Transverse colon (tissue), 4 donors: ENCODE measurements around the genes AGAP4, NPY4R, PTPN20, NPY4R2 and WASHC2A.

DNA sequence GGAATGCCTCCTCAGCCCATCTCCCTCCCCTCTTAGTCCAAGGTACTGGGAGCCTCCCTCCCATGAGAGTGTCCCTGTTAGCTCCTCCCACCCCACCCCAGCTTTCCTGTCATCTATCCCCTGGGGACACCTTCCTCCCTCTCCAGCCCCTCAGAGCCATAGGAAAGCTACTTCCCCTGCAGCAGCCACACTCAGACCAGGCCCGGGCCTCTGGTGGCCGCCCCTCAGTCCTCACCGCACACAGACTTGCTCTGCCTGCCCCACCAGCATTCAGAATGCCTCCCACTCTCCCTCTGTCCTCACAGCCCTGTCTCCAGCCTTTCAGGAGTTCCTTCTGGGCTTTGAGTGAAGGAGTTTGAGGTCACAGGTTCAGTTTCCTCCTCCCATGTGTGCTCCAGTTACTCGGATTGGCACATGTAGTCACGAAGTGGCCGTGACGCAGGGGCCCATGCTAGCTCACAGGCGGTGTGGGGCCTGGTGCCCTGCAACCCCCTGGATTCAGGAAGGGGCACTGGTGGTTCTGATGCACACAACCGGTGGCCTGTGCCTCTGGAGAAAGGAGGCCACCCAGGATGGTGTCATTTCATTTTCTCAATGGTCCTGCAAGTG lies 5.2 kb downstream of the ALOX5 start:
- PRO-cap = no peak
- RAMPAGE, long total RNA, 4 experiments = no peak in any of the 4 experiments

DNA sequence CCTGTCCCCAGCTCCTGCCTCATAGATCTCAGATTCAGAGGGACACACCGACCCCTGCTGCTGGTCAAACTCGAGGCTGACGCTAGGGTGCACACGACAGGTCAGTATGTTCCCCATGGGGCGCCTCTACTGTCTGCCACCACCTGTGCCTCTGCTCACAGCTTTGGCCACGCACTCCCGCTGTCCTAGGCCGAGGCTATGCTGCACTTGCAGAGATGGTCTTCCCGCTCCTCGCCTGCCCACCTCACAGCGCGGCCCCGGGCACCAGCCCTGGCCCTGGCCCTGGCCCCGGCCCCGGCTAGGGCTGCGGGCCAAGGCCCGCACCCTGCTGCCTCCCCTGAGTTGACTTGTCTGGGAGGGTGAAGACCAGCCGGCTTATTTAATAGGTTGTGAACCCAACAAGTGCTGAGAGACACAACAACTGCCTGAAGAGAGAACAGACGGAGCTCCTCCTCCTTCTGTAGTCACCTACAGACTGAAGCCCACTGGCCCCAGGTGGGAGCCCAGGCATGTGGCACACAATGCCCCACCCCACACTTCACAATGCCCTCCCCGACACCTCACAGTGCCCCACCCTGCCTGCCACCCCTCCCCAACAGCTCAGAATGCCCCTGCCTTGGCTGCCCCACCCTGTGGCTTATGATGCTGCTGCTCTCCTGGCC lies at the start of gene AGAP4:
Gene AGAP4 (minus strand): TSS at position 270 of the 662 bp plus-strand sequence.
- PRO-cap = no peak
- RAMPAGE, long total RNA, 4 experiments = no peak in any of the 4 experiments

GRCh38 chr10:46014653-46015639 lies 15.5 kb downstream of the NCOA4 start:
- PRO-cap = no peak
- RAMPAGE, long total RNA, 4 experiments = no peak in any of the 4 experiments

- PRO-cap = no peak
- RAMPAGE, long total RNA, 4 experiments = no peak in any of the 4 experiments
Observed at GRCh38 chr10:46096849-46097415, 50.9 kb upstream of the MSMB start.

GRCh38 chr10:46465852-46466086 lies at the start of gene NPY4R:
Gene NPY4R (minus strand): TSS chr10:46465958.
- PRO-cap = no peak
- RAMPAGE, long total RNA, 4 experiments = no peak in any of the 4 experiments

DNA sequence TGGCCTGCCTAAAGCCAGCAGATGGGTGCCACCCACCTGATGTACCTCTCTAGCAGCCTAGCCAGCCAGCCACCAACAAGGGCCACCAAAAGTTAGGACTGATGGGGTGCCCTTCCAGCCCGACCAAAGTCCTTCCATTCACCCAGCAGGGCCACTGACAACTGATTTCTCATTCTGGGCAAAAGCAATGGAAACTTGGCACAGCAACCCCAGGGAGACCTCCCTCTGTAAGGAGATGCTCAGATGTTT lies 13.7 kb downstream of the GPRIN2 start:
- PRO-cap = unidirectional peak, minus-strand start at position 127 of the sequence
- RAMPAGE, long total RNA, 4 experiments = no peak in any of the 4 experiments

- PRO-cap = no peak
- RAMPAGE, long total RNA, 4 experiments = no peak in any of the 4 experiments
Observed at GRCh38 chr10:46597523-46598217, 18.7 kb downstream of the SYT15 start.

DNA sequence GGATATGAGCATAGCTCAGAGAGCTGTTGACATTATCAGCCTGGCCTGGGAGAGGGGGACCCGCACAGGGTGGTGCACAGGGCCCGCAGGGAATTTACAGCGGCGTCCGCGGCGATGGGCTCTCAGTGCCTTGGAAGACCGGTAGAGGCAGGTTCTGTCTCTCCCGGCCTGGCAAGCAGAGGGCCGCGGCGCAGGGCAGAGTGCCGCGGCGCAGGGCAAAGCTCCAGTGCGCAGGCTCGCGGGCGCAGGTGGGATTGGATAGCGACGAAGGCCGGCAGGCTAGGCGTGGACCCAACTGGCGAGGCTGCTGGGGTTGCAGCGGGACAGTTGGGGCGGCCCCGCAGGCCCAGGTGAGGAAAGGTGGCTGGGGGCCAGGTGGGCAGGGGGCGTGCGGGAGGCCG lies at the start of gene PTPN20:
Gene PTPN20 (plus strand): TSS at position 277 of the 401 bp plus-strand sequence.
- PRO-cap = no peak
- RAMPAGE, long total RNA, 4 experiments = start-site peak on the plus strand in 3 of 4 experiments, centred at positions 283 to 304 of the sequence, 13 to 47 reads per replicate

DNA sequence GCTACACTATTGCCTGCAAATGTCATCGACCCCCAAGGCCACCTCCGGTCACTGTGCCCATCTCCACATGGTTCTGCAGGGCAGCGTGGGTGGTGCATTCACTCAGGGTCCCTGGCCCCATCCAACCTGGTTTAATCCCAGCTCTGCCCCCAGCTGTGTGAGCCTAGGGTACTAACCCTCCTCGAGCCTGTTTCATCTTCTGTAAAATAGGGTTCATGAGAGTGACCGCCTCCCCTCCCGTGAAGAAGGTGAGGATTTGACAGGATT lies 114.8 kb downstream of the PTPN20 start:
- PRO-cap = unidirectional peak, minus-strand start at position 53 of the sequence
- RAMPAGE, long total RNA, 4 experiments = no peak in any of the 4 experiments

- PRO-cap = no peak
- RAMPAGE, long total RNA, 4 experiments = no peak in any of the 4 experiments
Observed at GRCh38 chr10:47321988-47322244, 338 bp upstream of the GDF2 start.

DNA sequence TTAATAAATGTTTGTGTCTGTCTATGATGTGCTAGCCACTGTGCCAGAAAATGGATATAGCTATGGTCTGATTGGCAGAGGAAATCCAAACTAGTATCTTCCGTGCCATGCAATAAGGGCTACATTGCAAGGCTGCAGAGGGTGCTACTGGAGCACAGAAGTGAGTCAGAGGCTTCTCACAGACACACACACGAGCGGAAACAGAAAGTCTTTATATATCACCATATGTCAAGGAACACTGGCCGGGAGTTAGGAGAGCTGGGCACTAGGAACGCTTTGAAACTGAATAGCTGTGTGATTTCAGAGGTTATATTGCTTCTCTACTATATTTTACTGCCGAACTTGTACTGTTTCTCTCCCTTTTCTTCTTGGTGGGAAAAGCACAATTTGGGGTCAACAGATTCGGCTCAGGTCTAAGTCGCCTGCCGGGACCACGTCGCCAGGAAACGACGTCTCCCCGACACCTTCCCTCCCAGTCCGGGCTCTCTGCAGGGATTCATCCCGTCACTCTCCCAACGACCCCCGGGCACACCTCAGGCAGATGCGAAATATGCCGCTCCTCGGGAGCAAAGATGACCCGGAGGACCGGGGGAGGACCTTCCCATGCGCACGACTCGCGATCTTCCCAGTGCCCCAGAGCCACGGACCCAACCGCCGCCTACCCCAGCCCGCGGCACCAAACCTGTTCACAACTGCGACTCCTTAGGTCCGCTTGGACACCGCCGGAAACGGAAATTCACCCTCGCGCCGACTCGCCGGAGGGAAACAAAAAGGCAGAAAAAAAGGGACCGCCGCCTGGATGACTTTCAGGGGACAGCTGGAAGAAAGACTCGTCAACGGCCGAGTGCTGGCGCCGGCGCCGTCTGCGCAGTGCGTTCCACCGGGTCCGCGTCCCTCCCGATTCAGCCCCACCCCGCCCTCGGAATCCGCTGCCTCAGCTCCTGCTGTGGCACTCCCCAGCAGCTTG lies 29.6 kb upstream of the AGAP9 start:
- PRO-cap = bidirectional peak, plus-strand start at position 843 of the sequence, minus-strand start at position 694 of the sequence
- RAMPAGE, long total RNA, 4 experiments = start-site peak on the minus strand in 3 of 4 experiments, centred at positions 704 to 862 of the sequence, 6 to 249 reads per replicate

- PRO-cap = no peak
- RAMPAGE, long total RNA, 4 experiments = no peak in any of the 4 experiments
Observed at GRCh38 chr10:47763610-47763803, 115 bp upstream of the SYT15B start.

GRCh38 chr10:47918594-47918819 lies at the start of gene NPY4R2:
Gene NPY4R2 (plus strand): TSS chr10:47918662.
- PRO-cap = no peak
- RAMPAGE, long total RNA, 4 experiments = no peak in any of the 4 experiments

DNA sequence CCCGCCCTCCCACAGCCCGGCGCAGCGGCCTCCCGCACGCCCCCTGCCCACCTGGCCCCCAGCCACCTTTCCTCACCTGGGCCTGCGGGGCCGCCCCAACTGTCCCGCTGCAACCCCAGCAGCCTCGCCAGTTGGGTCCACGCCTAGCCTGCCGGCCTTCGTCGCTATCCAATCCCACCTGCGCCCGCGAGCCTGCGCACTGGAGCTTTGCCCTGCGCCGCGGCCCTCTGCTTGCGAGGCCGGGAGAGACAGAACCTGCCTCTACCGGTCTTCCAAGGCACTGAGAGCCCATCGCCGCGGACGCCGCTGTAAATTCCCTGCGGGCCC lies 134.2 kb downstream of the FRMPD2 start:
- PRO-cap = no peak
- RAMPAGE, long total RNA, 4 experiments = no peak in any of the 4 experiments

- PRO-cap = no peak
- RAMPAGE, long total RNA, 4 experiments = start-site peak on the plus strand in 1 of 4 experiments, at chr10:48389919-48389980 at its widest, 11 reads per replicate
Observed at GRCh38 chr10:48389437-48390275, 83.2 kb downstream of the MAPK8 start.

GRCh38 chr10:48671395-48671861 lies 13.2 kb upstream of the WDFY4 start:
- PRO-cap = bidirectional peak, plus-strand start at chr10:48671796, minus-strand start at chr10:48671759
- RAMPAGE, long total RNA, 4 experiments = no peak in any of the 4 experiments

- PRO-cap = no peak
- RAMPAGE, long total RNA, 4 experiments = no peak in any of the 4 experiments
Observed at GRCh38 chr10:48800154-48800693, 115.6 kb downstream of the WDFY4 start.

- PRO-cap = no peak
- RAMPAGE, long total RNA, 4 experiments = no peak in any of the 4 experiments
Observed at GRCh38 chr10:49080874-49081471, 34.3 kb downstream of the VSTM4 start.

DNA sequence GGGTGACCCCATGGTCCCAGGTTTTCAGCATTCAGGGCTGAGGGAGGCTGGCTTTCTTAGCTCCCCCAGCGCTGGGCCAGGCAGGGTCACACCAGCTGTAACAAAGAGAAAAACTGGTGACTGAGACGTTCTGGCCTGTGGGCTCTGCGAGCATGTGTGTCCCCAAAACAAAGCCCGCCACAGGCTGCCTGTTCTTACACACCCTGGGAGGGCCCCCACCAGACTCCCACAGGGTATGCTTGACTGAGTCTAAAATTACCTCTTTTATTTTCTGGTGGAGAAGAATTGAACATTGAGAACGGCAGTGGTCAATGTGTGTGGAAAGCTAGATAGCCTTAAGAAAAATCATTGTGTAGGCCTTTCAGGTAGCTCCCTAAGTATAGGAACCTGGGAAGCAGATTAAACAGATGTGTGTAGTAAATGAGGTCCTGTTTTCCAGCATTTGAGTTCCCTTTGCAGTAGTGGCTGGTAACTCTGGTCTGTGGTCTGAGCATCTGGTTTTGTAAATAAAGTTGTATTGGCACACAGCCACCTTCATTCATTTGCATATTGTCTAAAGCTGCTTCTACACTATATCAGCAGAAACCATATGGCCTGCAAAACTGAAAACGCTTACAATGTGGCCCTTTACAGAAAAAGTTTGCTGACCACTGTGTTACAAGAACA lies 933 bp downstream of the C10orf71 start:
- PRO-cap = no peak
- RAMPAGE, long total RNA, 4 experiments = no peak in any of the 4 experiments

- PRO-cap = bidirectional peak, plus-strand start at chr10:50067954, minus-strand start at chr10:50067742
- RAMPAGE, long total RNA, 4 experiments = start-site peak on the plus strand in 4 of 4 experiments, at chr10:50067911-50067961 at its widest, 126 to 1,629 reads per replicate; start-site peak on the minus strand in 2 of 4 experiments, at chr10:50067819-50068247 at its widest, 6 to 8 reads per replicate
Observed at GRCh38 chr10:50067567-50068677, at the start of gene WASHC2A. Gene WASHC2A (plus strand): TSS chr10:50067954.